BE2C (cell line): ENCODE data around the gene XPO1.

DNA sequence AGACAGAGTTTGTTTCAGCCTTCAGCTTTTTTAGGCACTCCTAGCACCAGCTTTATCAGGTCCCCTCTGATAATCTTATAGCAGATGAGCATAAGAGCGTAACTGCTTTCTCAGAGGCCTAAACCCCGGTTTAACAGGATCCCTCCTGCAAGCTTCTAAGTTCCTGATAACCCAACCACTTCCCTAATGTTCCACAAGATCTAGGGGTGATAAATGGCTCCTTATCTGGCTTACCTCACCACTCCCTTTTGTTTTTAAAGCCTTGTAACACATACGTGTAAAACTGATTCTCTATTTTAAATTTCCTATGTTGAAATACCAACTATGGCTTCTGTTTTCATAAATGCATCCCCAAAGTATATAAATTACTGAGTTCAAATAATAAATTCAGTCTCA lies 126.1 kb downstream of the C2orf74 start:
- RRBS = no CpG with 5 or more reads among the region's 3 CpGs

DNA sequence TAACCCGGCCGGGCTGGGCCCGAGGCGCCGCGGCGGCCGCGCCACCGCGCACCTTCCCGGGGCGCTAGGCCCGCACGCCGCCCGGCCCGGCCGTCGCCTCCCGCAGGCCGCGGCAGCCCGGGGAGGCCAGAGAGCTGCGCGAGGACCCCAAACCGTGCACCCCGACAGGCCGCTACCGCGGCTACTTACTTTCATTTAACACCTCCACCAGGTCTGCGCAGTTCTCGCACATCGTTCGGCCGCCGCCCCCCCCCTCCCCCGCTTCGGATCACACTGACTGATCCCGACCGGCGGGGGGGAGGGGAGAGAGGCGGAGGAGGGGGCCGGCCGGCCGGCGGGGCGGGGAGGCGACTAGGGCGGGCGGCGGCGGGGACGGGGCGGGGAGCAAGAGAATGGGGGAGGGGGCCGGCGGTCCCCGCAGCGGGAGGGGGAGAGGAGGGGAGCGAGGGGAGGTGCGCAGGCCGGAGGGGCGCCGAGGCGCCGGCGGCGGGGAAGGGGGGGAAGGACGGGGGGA lies 369 bp downstream of the USP34 start:
- RRBS = 1% methylated on average over 23 of the region's 69 CpGs

DNA sequence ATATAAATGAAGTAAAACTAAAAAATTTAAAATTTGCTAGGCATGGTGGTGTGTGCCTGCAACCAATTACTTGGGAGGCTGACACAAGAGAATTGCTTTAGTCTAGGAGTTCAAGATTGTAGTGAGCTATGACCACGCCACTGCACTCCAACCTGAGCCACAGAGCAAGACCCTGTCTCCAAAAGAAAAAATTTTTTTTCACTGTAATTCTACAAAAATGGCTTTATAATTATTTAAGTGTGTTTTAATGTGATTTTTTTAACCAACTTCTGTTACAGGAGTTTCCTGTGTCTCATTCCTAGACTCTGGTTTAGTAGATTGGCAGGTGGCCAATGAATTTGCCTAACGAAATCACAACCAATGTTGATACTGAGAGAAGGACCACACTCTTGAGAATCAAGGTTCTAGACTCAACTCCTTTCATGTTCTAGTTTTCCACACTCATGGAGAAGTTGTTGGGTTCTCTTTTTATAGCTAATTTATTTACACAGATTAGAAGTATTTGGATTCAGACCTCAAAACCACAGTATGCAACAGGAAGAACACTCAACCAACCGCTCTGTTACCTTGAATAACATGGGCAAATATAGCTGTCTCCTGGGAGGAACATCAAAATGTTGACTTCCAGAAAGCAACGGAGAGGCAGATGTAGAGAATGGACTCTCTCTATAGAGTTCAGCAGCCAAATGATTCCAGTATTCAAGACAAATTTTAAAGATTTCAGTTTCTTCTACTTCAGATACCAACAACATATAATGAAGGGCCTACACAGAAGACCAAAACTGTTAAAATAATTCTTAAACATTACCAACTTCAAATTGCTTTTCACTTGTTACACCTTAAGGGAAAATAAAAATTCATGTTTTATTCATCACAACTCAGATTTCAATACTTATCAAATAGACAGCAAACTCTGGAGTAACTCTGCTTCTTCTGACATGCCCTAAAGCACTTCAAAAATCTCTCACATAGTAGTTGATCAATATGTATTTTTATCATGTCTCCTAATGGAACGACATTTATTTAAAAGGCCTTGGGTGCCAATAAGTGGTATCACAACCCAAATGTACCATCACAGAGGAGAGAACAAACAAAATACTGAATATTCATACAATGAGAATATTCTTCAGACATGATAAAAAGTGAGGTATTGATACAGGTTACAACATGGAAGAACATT lies 22.8 kb upstream of the USP34 start:
- RRBS = no CpG with 5 or more reads among the region's 5 CpGs

DNA sequence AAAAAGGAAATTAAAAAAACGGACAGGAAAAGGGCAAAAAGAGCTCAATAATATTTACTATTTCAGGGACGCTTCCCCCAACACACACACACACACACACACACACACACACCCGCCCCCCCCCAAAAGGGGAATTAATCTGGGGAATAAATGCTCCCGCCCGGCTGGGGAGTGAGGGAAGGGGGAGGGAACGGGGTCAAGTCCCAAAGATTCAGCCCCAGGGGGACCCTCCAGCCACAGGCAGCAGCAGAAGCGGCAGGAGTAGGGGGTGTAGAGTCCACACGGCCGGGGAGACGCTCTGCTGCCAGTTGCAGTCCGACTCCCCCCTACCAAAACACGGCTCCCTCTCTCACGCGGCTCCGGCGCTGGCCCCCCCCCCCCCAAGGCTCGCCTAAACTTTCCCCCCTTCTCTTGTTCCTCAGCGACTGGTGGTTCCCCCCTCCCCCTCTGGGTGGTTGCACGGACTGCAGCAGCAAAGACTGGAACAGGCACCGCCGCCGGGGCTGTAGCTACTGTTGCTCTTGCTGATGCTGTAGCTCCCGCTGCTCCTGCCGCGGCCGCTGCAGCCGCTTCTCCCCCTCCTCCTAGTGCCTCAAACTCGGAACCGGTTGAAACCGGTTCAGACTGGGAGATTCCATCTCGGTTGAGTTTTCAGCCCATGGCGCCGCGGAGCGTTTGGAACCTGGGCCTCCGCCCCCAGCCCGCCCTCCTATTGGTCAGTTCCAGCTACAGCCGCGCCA lies at the start of gene XPO1:
XPO1 (minus strand) TSS at position 684 of the 740 bp plus-strand sequence.
- RRBS = 2% methylated on average over 10 of the region's 39 CpGs

GRCh38 chr2:61660293-61660984 lies 122.3 kb upstream of the XPO1 start:
- RRBS = no CpG with 5 or more reads among the region's 4 CpGs

DNA sequence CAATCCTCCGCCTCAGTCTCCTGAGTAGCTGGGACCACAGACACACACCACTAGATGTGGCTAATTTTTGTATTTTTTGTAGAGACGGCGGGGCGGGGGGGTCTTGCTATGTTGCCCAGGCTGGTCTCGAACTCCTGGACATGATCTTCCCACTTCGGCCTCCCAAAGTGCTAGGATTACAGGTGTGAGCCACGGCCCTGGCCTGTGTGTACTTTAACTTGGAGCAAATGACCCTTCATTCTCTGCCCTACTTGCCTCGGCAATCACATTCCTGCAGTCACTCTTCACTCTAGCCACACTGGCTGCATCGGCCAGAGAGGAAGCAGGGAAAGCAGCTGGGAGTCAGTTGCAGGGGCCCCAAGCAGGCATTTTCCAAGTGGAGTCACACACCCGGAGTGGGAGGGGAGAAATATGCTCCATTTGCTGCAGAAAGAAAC lies 37.3 kb downstream of the FAM161A start:
- RRBS = no CpG with 5 or more reads among the region's 10 CpGs

DNA sequence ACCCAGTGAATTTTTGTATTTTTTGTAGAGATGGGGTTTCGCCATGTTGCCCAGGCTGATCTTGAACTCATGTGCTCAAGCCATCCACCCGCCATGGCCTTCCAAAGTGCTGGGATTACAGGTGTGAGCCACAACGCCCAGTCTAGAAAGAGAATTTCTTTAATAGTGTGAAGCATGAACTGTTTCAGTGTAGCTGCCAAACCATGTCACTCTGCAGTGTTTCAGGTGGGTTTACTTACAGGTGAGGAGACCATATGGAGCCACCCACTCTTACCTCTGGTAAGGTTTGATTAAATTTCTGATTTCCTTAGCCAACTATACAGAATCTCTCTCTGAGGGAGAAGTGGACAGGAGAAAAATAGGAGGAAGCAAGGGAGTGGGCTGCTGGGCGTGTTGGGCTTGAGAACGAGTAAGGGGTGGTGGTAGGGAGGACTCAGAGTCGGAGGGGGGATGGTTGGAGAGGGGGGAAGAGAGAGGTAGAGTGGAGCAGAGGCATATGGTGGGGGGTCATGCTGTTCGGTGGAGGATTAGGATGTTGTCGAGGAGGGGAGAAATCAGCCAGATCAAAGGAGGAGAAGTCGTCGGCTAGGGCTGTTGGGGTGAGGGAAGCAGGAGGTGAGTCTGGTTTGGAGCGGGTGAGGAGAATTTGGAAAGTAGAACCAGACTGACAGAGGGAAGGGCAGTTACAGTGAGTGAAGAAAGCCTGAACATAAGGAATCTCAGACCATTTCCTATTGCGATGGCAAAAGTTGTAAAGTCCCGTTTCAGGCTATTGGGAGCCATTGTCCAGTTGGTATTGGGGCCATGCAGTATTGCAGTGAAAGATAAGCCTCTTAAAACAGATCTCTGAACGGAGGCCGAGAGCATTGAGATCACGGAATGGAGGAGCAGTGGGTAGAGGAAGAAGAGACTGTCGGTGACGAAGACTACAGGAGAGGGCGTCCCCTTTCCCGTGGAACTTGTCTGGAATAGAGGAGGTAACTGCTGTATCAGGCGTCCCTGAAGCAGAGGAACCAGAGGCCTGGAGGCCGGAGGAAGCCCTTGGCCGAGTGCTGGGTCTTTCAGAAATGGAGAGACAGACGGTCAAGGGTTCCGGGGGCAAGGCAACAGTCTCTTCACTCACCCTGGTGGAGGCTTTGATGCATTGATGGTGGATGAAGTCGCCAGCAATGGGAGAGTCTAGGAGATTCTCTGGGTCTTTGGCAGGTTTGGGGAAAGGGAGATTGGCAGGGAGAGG lies 18.9 kb downstream of the COMMD1 start:
- RRBS = no CpG with 5 or more reads among the region's 26 CpGs

DNA sequence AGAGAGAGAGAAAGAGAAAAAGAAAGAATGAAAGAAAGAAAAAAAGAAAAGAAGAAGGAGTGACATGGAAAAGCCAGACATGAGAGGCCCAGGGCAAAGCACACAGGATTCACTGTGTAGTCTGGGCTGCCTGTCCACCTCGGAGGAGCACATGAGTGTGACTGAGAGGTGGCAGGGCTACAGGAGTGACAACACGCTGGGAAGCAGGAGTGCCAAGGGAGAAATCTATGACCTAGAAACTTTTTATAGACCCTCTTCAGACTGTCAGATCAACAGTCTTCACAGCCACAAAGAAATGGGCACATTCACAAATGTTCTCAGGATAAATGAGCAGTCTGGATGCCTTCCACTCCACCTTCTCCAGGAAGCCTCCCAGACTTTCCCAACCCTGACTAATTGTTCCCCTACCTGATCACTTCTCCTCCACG lies 6.1 kb upstream of the B3GNT2 start:
- RRBS = no CpG with 5 or more reads among the region's 3 CpGs

DNA sequence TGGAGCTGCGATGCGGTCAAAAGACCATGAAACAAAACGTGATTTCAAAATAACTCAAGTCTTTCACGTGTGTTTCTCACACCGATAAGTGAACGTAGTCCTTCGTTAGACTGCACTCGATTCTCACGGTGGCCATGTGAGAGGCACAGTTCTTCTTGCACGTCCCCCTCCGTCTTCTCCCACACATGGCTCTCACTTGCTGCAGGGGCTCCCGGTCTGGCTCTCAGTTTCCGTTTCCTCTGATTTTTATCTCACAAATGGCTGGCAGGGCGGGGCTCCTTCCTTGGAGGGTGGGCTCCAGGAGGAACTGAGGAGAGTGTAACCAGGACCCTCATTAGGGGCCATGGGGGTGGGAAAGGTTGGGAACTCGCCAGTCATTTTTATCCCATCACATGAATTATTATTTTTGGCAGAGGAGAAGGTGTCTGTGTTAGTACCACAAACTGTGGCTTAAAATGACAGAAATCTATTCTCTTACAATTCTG lies 113.9 kb downstream of the B3GNT2 start:
- RRBS = no CpG with 5 or more reads among the region's 15 CpGs

DNA sequence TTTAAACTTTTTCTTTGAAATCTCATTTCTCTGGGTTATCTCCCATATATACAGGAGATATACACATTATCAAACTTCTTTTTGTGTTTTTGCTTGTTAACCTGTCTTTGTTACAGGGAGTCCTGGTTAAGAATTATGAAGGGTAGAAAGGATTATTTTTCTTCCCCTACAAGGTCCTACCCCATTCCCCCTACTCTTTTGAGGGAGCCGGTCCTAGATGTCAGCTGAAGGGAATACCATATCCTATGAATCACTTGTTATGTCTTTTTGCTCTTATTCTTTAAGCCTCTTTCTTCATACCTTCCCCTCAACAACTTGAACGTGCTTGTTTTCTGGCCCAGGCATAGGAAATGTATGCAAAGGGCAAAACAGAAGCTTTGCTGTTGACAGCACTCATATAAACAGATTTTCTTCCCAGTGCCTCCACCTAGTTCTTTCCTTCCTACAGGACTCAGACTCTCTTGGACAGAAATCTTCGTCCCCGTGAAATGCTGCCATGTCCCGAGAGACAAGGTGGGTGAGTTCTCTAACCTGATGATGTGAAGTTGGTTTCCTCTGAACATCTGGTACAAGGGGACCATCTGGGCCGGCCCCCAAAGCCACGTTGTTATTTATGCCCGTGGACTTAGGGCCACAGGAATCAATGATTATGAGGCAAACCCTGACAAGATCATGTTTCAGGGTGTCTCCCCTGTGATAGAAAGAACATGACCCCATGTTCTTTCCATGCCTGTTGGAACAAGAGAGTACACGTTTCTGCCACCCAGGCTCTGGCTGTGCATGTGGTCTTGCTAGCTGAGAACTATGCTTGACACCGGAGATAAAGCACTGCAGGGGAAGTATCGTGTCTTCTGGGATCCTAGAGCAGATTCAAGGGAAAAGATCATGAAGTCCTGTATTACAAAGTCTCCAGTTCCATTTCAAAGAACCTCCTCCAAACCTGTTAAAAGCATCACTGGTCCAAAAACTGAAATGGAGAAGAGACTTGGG lies 64.4 kb downstream of the TMEM17 start:
- RRBS = no CpG with 5 or more reads among the region's 11 CpGs

- RRBS = no CpG with 5 or more reads among the region's 14 CpGs
These were observed 55.3 kb downstream of the TMEM17 start for GRCh38 chr2:62450436-62451447.

DNA sequence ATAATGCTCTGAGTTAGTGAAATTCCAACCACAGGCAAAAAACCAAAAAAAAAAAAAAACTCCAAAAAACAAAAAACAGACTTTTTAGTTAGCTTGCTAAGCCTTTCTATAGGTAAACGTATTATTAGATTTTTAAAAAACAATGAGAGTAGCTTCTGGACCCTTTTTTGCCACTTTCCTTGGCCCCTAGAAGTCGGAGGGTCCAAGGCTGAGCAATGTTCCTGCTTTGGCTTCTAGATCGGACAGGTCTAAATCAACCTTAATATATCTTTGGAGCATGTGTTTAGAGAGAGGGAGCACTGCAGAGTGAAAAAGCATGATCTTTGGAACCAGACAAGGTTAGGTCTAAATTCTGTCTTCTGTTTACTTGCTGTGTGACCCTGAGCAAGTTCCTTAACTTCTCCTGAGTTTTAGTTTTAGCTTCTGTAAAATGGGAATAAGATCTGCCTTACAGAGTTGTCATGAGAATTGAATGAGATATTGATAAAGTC lies 14.1 kb downstream of the TMEM17 start:
- RRBS = no CpG with 5 or more reads among the region's 3 CpGs

- RRBS = no CpG with 5 or more reads among the region's 5 CpGs
These were observed 6.1 kb downstream of the EHBP1 start for GRCh38 chr2:62711203-62712453.

DNA sequence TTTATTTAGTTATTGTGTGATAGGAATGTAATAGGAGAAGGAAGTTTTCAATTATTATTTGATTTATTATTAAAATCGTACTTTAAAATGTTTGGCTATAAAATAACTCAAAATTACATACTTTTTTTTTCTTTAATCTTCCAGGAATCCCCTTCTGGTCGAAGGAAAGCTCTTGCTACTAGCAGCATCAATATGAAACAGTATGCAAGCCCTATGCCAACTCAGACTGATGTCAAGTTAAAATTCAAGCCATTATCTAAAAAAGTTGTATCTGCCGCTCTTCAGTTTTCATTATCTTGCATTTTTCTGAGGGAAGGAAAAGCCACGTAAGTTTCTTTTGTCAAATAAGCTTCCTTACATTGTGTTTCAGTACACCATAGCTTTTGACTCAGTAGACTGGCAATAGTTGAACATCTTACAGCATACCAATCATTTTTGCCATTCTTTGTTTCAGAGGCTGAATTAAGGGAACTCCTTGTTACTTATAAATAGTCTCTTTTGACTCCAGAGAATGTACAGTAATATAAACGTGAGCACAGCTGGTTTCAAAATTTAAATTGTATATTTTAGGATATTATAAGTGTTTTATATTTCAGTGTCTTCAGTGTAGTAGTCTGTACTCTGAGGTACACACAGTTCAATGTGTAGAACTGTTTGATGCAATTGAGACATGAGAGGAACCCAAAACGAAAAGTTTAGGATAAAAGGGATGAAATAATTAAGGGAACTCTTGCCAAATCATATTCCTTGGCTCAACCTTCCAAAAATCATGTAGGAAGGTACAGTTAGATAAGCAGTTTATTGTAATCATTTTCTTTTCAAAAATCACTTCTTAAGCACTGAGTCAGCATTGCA lies 120.7 kb downstream of the EHBP1 start:
- RRBS = no CpG with 5 or more reads among the region's 6 CpGs

DNA sequence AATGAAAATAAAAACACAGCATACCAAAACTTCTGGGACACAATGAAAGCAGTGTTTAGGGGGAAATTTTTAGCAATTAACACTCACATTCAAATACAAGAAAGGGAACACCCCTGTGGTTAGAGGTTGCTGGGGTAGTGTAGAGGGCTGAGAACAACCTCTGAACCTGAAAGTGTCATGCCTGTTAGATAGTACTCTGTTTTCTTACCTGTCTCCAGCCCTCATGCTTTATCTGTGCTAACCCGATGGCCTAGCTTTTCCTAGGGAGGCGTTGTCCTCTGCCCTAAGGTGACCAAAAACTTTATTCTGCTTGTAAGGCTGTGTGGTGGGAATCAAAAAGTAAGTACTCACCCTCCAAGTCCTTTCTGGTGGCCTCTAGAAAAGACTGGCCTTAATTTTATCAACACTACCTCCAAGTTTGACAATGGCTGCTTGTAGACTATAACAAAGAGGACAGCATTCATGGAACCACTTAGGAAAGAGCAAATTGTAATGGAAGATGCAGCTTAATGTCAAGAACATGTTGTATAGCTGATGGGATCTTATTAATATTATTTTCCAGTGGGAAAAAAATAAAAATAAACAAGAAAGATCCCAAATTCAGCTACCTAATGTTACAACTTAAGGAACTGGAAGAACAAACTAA lies 122.5 kb upstream of the OTX1 start:
- RRBS = no CpG with 5 or more reads among the region's 2 CpGs

DNA sequence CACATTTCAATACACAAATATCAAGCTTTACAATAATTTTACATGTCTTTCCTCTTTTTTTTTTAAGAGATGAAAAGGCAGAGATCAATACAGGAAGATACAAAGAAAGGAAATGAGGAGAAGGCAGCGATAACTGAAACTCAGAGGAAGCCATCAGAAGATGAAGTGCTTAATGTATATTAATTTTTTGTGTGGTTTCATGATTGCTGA lies 56.9 kb upstream of the OTX1 start:
- RRBS = no CpG with 5 or more reads among the region's 1 CpG

DNA sequence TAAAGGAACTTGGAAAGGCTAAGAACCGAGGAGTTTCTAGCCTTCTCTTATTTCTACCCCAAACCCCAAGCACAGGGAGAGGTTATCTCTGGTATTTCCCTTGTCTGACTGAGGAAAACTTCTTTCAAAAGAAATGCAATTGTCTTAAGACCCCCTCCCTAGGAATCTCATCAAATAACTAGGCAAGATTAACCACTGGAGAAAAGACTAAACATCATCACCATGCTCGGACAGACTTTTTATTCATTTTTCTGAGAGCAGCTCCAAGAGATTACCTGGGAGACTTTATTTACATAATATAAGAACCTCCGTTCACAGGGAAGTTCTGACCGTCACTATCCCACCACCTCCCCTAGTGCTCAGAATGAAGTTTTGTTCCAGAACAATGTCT lies 25.0 kb downstream of the MDH1 start:
- RRBS = no CpG with 5 or more reads among the region's 4 CpGs

DNA sequence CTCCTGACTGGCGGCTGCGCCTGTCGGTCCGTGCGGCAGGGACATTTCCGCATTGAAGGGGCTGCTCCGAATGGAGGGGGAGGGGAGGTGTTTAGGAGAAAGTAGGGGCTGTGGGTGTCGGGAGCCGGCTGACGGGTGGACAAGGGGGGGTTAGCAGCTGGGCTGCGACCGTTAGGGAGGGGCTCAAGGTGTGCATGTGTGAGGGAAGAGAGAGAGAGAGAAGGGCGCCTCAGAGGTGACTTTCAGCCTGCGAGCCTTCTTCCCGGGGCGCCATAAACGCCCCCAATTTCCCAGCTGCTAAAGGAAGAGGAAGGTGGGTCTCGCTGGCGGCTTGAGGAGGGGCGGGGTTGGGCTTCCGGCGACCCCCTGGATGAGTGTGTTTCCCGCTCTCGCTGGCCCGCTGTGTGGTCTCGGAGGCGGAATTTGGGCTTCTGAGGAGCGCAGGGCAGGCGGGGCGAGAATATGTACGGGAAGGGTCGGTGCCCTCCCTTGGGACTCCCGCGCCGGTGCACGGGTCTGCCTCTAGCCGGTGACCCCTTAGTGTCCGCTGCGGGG lies 699 bp upstream of the UGP2 start:
- RRBS = 1% methylated on average over 9 of the region's 39 CpGs

DNA sequence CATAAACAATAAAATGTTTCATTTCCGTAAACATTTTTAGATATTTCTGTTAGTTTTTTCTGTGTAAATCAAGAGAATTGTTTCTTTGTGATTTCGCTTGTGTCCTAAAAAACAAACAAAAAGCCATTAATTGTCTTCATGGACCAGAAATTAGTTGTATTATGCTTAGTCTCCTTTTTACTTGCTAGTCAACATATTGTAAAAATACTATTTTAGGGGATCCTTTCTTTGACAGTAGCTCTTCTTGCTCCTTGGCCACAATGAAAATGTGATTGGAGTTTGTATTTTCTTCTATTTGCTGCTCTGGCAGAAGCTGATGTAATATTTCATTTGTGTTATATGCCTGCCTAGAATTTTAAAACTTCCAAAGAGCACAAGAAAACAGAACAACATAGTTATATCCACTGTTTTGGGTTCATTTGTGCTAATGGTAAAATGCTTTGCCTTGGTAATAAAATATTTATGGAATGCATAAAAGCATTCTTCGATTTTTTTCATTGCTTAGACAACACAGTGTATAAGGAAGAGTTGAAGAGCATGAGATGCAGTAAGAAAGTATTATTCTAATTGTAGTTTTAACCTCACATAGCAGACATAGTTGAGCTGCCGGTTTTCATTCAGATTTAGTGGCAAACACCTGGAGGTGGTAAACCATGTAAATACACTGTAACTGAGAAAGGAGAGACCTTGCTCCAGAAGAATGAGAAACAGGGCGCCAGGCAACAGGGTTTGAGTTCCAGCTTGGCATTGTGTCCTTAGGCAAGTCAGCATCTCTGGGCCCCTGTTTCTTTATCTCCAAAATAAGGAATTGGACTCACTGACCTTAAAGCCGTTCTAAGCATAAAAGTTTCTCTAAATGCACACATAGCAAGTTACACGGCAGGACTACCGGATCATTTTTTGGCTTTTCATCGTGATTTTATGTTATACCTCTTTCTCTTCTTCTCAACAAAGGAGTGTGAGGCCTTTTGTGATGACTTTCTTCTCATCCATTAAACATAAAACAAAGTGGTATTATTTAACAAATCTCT lies 7.7 kb downstream of the UGP2 start:
- RRBS = no CpG with 5 or more reads among the region's 9 CpGs